Right atrium auricular region (tissue), 2 donors: ENCODE results near the gene MEI1.

- PRO-cap: bidirectional peak, plus-strand start at chr22:41447719, minus-strand start at chr22:41447613; bidirectional peak, plus-strand start at chr22:41447948, minus-strand start at chr22:41447906; unidirectional peak, minus-strand start at chr22:41448159
- RAMPAGE, long total RNA, 2 experiments: start-site peak on the minus strand in 1 of 2 experiments, at chr22:41447467-41447607 at its widest, 10 reads per replicate
Measured at GRCh38 chr22:41447447-41448234, 1.0 kb upstream of the TOB2 start.

DNA sequence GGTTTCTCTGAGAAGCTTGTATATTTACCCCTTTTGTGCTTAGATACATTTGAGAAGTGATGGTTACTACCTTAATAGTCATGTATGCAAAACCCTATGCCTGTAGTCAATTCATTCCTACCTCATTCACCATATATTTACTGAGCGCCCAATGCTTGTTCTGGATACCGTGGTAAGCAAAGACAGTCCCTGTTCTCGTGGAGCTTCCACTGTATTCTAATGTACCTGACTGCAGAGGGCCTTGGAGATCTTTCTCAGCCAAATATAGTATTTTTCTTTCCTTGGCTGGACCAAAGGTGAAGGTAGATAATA, 2.4 kb downstream of the ACO2 start:
- PRO-cap: no peak
- RAMPAGE, long total RNA, 2 experiments: no peak in any of the 2 experiments

- PRO-cap: no peak
- RAMPAGE, long total RNA, 2 experiments: no peak in any of the 2 experiments
Measured at GRCh38 chr22:41519914-41520392, 24.3 kb downstream of the POLR3H start.

DNA sequence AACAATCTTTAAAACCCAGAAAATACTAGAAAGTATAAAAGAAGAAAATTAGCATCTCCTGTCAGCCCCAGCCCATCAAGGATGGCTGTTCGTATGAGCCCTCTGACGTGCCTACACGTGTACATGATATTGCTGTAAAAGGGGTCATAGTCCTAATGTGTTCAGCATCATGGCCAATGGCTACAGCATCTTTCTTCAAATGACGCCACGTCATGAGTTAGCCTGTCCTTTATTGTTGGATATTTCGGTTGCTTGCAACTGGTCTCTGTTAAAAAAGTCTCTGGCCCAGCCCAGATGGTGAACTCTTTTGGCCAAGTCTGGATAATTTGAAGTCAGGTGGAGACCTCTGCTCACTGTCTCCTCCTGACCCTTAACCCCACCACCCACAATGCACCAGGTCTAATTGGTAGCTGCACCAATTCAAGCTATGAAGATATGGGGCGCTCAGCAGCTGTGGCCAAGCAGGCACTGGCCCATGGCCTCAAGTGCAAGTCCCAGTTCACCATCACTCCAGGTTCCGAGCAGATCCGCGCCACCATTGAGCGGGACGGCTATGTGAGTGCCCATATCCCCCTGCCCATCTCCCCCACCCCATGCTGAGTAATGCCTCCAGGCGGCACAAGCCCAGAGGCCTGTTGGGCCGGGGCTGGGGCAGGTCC, 21.7 kb downstream of the POLR3H start:
- PRO-cap: no peak
- RAMPAGE, long total RNA, 2 experiments: no peak in any of the 2 experiments

GRCh38 chr22:41524501-41525713, 19.4 kb downstream of the POLR3H start:
- PRO-cap: no peak
- RAMPAGE, long total RNA, 2 experiments: no peak in any of the 2 experiments

- PRO-cap: no peak
- RAMPAGE, long total RNA, 2 experiments: no peak in any of the 2 experiments
Measured at GRCh38 chr22:41531710-41532528, 12.4 kb downstream of the POLR3H start.

GRCh38 chr22:41549398-41549722, 5.1 kb upstream of the POLR3H start:
- PRO-cap: no peak
- RAMPAGE, long total RNA, 2 experiments: no peak in any of the 2 experiments

DNA sequence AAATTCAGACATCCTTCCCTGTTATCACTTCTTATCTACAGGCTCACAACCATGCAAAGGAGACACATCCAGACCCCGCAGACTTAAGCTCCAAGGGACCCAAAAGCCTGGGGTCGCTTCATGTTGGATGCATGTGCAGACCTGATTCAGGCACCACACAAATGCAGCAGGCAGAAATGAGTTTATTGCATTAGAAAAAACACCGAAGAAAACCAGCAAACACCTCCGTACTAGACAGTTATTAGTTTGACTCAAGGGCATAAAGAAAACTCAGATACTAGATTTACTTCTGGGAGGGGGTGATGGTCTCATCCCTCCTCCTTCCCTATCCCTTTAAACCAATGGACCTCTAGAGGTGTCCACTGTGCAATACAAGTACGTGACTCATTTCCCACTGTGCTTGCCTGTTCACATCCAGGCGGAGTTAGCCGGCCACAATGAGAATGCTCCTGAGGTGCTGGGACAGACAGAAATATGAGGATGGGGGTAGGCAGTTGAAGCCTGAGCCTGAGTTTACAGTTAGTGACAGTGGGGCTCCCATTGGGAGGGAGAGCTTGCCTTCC, 8.3 kb upstream of the PMM1 start:
- PRO-cap: no peak
- RAMPAGE, long total RNA, 2 experiments: no peak in any of the 2 experiments

DNA sequence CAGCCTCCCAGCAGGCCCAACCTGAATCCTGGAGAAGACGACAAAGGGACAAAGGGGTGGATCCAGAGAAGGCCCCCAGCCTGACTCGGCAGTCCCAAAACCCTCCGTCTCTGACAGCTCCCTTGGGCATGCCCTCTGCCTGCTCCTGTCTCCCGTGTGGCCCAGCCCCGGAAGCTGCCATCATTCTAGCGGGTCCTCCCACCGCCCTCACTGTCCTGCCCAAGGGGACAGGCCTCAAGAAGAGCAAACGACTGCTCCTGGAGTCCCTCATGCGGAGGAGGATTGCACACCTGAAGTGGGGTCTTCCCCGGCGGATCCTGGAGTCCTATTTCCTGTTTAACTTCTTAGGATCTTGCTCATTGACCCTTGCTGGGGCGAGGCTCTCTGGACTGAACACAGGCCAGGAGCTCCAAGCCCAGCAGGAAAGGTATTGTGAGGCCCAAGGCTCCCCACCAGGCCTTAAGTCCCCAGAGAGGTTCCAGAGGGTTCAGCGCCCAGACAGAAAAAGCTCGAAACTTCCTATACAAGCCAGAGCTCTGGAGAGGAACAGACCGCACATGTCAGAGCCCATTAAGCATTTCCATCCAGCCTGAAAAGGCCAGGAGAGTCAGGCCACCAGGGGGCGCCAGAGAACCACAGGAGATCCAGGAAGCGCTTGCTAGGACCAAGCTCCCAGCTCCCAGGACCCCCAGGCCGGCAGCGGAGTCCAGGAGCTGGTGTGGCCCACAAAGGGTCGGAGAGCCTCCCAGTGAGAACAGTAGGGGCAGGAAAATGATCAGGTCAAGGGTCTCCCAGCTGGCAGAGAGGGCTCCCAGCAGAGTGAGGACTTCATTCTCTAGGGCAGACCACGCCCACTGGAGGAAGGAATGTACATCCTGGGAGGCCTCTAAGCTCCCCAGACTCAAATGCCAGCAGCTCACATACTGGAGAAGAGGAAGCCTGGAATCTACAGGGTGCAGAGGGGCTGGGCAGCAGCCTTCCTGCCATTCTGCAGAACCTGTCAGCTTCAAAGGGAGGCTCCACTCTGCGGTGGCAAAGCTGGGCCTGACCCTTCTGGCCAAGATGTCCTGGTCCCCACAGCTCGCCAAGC, 2.3 kb upstream of the MEI1 start:
- PRO-cap: no peak
- RAMPAGE, long total RNA, 2 experiments: no peak in any of the 2 experiments

GRCh38 chr22:41699070-41699978, at the start of gene MEI1:
Gene MEI1, plus strand, starts transcription at chr22:41699503.
- PRO-cap: bidirectional peak, plus-strand start at chr22:41699492, minus-strand start at chr22:41699431
- RAMPAGE, long total RNA, 2 experiments: no peak in any of the 2 experiments

DNA sequence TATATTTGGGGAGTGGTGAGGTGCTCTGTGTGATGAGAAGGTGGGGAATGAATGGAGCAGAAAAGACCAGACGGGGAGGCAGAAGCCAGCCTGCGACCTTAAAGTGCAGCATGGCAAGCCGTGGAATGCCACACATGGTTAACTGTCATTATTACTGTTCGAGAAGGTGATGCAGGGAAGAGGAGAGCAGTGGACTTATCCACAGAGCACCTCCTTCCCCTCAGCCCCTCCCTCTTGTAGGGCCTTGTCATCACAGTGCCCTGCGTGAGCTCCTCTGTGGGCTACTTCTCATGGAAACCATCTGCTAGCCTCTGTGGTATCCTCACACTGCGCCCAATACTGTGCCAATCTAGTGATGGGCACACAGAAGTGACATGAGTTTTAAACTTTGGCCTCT, 18.2 kb upstream of the CCDC134 start:
- PRO-cap: no peak
- RAMPAGE, long total RNA, 2 experiments: no peak in any of the 2 experiments

DNA sequence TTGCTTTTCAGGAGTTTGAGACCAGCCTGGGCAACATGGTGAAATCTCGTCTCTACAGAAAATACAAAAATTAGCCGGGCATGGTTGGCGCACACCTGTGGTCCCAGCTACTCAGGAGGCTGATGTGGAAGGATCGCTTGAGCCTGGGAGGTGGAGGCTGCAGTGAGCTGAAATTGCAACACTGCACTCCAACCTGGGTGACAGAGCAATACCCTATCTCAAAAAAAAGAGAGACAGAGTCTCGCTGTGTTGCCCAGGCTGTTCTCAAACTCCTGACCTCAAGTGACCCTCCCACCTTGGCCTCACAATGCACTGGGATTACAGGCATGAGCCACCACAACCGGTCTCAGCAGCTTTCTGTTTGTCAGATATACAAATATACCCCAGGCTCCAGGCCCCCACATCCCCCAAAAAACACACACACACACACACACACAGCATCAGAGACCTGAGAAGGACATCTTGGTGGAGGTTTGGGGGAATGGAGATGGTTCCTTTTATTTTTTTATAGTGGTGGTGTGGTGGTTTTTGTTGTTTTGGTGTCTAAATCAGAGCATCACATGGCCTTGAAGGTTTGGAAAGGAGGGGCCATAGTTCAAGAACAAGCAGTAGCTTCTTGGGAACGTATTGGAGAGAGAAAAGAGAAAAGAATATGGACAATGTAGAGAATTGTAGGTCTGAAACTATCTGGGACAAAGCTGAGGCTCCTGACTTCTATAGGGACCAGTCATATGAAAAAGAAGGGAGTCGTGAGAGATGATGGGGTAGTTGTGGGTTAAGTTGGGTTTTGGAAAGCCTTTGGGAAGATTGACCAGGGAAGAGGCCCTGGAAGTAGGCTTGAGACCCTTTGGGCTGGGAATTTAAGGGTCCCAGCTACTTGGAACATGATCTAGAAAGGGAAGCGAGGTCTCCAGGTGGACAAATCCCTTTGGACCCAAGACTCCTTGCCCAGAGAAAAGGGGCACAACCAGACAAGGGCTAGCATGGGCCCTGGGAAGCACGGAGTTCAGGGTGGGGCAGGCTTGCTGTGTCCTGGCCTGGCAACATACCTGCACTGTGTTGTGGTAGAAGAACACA, 32.2 kb downstream of the SREBF2 start:
- PRO-cap: no peak
- RAMPAGE, long total RNA, 2 experiments: no peak in any of the 2 experiments

- PRO-cap: unidirectional peak, minus-strand start at chr22:41903021
- RAMPAGE, long total RNA, 2 experiments: no peak in any of the 2 experiments
Measured at GRCh38 chr22:41902753-41903322, 12.0 kb downstream of the SHISA8 start.

DNA sequence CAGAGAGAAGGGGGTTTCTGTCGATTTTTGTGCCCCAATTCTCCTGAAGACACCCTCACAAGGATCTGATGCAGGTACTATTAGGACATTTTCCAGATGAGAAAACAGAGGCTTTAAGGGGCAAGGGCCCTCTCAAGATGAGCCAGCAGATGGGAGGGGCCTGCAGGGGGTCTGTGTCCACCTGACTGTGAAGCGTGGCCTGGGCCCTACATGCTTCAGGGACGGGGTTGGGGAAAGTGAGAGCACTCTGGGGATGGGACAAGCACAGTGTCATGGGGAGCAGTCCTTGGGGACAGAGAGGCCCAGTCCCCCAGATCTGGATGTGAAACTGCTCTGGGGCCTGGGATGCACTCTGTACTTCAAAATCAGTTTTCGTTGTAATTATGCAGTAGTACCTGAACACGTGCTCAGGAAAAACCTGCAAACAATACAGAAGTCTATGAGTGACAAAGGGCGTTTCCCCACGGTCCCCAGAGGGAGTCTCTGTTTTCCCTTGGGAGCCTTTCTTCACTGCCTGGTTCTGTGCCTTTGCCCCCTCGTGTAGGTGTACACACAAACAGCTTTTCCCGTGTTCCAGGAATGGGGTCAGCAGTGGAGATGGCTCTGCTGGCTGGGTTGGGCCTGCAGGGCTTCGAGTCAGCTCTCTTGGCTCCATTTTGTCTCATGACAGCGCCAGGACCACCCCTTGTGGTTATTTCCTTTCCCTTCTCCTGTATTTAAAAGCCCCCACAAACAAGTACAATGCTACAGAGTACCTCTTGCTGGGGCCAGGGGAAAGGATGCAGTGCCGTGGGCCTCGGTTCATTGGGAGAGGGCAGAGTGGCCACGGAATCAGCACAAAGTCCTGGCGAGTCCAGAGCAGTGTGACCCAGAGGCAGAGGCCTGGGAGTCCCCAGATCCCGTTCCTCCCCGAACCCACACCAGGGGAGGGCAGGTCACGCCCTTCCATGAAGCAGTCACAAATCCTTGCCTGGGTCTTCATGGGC, 5.2 kb upstream of the TNFRSF13C start:
- PRO-cap: no peak
- RAMPAGE, long total RNA, 2 experiments: no peak in any of the 2 experiments

DNA sequence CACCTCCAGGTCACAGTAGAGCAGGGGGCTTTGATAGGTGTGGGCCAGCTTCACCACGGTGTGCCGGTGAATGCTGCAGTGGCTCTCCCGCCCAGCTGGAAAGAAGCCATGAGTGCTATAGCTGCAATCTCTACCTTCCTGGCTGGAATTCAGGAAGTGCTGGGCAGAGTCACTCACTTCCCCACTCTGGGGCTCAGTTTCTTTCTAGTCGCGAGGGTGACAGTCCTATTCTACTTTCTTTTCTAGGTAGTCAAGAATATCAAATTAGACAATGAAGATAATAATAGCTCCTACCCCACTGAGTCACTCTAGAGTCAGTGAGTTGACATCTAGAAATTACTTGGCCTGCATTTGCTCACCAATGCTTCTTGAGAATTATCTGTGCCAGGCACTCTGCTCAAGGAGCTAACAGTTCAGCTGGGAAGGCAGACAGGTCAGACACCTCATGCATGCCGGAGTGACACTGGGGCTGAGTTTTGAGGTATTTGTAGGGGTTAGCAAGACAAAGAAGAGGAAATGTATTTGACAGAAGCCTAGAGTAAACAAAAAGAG, 3.3 kb downstream of the CENPM start:
- PRO-cap: no peak
- RAMPAGE, long total RNA, 2 experiments: no peak in any of the 2 experiments

- PRO-cap: no peak
- RAMPAGE, long total RNA, 2 experiments: no peak in any of the 2 experiments
Measured at GRCh38 chr22:41977126-41977793, 8.0 kb downstream of the SEPTIN3 start.

- PRO-cap: no peak
- RAMPAGE, long total RNA, 2 experiments: no peak in any of the 2 experiments
Measured at GRCh38 chr22:41983314-41983967, 14.2 kb downstream of the SEPTIN3 start.

DNA sequence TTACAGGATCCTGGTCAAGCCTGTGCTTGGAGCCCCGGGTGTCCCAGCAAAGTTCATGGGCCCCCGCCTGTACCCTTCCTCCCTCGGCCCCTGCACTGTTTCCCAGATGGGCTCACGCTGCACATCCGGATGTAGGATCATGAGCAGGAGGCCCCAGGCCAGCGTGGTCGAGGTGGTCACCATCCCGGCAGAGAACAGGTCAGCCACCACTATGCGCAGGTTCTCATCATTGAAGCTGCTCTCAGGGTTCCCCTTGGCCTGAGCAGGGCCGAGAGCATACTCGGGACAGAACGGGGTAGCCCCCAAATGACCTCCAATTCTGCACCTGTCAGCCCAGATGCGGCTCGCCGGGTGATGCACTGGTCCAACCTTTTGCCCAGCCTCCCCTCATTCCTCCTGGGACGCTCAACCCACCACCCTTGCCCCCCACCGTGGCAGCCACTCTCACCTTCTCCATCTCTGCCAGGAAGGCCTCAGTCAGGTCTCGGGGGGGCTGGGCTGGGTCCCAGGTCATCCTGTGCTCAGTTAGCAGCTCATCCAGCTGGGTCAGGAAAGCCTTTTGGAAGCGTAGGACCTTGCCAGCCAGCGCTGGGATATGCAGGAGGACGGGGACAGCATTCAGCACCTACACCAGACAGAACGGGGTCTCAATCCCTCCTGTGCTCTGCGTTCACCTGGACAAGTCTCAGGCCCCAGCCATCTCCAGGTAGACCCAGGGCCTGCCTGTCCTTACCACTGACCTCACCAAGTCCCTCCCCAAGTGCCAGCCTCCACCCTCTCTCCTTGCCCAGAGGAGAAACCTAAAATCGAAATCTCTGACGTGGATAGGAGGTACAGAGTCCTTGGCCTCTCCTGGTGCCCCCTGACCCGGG, 2.6 kb downstream of the CYP2D6 start:
- PRO-cap: no peak
- RAMPAGE, long total RNA, 2 experiments: no peak in any of the 2 experiments

GRCh38 chr22:42130274-42130592, 377 bp downstream of the CYP2D6 start:
- PRO-cap: no peak
- RAMPAGE, long total RNA, 2 experiments: no peak in any of the 2 experiments

DNA sequence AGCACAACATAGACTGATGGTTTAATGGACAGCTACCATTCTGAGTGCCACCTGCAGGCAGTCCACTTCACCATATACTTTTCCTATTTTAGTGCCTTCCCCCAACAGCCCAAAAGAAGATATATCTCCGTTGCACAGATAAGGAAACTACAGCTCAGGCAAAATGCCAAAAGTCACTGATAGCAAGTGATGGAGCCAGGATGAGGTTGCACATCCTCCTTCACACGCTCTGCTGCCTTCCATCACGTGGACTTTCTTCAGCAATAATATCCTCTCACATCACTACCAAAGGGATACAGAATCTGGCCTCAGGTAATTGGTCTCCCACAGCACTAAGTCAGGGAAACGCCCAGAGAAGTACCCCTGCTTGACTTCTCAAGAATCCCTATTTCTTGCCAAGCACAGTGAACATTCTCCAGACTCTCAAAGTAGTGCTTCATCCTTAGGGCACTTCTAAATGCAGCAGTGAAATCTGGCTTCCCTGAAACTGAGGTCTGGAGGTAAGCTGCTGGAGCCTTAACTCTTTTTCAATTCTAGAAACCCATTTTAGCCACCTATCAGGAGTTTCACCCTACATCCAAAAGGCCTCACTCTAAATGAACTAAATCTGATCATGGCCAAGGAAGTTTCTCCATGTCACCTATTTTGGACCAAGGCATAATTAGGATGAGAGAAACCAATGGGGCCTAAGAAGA, 7.3 kb downstream of the TCF20 start:
- PRO-cap: no peak
- RAMPAGE, long total RNA, 2 experiments: no peak in any of the 2 experiments